ENCODE measurements around a stretch of chr10.

- PRO-cap, result unidirectional peak, minus-strand start at chr10:71878780; unidirectional peak, minus-strand start at chr10:71878828
Observed at GRCh38 chr10:71878358-71879209, 27.5 kb upstream of the PSAP start.

DNA sequence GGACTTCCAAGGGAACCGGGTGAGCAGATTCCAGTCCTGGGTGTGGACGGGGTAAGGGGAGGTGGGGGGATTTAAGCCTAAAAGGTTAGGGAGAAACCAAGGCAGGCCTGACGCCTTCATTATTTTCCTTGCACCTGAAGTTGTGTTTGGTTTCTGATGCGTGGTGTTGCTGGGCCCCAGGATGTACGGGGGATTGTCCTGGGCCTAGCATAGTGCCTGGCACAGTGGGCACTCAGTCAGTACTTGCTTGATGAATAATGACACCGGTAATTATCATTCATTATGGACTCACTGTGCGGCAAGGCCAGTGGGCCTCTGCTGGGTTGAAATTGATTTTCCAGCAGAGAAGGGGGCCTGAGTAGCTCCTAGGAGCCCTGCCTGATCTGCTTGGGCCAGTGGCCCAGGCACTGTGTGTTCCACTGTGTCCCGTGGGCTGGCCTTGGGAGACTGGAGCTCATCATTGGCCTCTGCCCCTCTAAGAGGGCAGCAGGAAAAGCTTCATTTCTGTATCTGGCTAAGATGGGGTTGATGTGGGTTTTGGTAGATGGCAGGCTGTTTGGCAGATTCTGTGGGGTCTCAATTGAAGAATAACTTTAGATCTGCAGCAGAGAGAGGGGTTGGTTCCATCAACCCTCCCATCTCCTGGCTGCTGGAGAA lies 1.4 kb downstream of the CHST3 start:
- PRO-cap, result no peak

GRCh38 chr10:71973336-71974043 lies 9.3 kb downstream of the CHST3 start:
- PRO-cap, result no peak

DNA sequence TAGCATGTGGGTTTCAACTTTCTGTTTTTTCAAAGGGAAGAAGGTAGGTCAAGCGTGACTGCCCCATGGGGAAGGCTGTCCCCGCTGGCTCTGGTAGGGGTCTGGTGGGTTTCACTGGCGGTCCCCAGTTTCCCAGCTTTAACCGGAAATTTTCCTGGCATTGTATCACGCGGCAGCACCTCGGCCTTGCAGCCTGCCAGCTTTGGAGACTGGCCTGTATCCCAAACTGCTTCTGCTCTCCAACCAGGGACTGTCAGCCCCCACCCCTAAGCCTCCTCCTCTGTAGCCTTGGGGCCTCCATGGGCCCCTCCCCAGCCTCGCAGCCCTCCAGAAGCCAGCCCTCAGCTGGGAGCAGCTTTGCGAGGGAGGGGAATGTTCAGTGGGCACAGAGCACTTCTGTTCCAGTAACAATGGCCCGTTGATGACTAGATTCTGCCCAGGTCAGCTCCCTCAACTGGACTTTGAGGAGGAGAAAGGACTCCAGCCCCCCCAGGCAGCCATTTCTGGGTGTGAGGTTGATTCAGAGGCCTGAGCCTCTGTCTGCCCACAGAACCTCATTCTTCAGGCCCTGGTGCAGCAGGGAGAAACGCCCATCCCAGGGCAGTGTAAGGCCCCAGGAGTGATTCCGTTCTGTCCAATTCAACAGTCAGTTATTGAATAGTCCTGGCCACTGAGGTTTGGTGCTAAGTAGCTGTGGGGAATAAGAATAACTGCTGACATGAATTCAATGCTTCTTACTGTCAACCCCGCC lies 17.0 kb downstream of the CHST3 start:
- PRO-cap, result no peak

- PRO-cap, result no peak
Observed at GRCh38 chr10:72011117-72011972, 47.1 kb downstream of the CHST3 start.

DNA sequence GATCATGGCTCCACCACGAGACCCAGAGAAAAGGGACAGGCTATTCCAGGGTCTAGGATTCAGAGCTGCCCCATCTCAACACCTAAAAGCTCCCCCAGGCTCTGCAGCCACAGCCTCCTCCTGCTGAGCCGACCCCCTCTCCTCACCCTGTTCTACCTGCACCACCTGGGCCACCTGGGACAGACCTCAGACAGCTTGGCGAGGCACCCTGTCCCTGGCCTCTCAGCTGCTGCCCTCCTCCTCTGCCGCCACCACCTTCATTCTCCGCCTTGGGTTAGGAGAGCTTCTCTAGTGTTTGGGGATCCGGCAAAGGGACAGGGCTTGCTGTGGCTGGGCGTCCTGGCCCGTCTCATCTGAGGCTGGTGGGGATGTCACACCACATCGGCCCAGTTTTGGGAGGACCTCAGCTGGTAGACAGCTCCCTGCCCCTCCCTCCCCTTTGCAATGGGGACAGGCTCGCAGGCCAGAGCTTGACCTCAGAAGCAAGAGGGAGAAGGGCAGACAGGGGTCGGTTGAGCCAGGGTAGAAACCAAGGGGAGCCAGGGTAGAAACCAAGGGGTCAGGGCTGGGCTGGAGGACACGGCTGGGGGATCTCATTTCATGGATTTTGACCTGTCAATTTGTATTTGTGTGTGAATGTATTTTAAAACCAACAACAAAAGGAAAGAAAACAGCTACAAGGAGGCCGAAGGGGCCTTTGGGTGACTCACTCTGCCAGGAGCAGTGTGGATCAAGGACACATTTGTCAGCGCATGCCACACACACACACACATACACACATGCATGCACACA lies 26.4 kb downstream of the SPOCK2 start:
- PRO-cap, result no peak

GRCh38 chr10:72067628-72068276 lies 20.6 kb downstream of the SPOCK2 start:
- PRO-cap, result no peak

DNA sequence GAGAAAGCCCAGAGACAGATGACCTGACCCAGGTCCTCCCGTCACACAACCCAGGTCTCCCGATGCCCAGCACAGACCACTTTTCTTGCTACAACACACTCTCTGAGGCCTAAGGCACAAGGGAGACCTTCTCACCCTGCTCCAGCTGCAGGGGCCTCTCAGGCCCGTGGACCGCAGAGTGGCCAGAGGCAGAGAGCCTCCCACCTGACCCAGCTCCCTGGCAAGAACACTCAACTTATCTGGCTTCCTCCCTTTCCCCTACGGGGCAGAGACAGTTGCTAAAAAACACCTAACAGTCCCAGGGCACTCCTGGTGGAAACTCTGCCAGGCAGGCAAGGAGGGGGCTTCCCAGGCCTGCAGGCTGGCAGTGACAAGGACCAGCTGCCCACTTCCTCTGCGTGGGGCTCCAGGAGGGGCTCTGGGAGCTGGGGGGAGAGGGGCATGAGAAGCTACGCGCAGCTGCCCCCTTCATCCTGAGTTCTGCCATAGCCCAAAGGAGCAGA lies 14.7 kb downstream of the SPOCK2 start:
- PRO-cap, result no peak

GRCh38 chr10:72085289-72085883 lies 3.0 kb downstream of the SPOCK2 start:
- PRO-cap, result no peak

GRCh38 chr10:72145217-72145972 lies 57.0 kb upstream of the SPOCK2 start:
- PRO-cap, result no peak

DNA sequence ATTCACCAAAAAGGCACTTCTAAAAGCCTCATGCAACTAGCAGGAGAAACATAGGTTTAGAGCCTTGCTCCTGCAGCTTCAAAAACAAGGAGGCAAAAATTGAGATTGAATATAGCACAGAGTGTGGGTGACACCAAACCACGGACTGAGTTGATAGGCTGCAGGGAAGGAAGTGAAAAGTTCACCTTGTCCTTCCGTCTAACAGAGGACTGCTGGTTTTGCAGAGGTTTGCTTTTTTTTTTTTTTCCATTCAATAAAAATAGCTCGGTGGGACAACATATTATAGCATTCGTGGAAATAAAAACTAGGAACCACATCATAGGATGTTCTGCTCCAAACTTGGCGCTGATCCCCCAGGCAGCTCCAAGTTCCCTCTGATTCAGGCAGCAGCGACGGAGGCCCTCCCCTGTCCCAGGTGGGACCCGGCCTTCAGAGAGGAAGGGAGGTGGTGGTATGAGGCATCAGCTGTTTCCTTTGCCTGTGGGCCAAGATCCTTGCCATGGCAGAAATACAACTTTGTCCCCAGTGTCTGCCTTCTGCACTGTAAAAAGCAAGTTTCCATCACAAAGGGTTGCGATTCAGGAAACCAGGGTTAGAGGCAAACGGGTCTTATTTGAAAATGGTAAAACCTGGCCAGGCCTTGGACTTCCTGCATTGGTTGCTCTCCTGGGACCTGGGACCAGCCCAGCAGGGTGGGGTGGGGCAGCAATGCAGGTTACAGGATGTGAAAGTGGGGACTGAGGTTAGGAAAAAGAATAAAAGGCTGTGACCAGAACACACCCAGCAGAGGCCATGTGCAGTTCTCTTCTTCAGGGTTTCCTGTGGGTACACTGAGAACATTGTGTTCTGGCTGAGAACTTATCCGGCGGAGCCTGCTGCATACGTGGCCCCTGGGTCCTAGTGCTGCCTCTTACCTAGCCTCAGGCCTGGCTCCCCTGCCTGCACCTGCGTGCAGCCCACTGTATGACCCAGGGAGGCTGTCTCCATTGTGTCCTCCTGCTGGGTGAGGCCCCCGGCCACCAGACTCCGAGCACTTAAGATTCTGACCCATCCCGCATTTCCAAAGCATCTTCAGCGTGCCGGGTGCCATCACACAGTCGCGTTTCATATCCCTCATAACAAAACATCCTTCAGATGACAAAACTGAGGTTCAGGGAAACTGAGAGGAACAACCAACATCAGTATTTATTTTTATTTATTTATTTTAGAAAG lies 25.2 kb upstream of the DDIT4 start:
- PRO-cap, result bidirectional peak, plus-strand start at position 326 of the sequence, minus-strand start at position 86 of the sequence; bidirectional peak, plus-strand start at position 432 of the sequence, minus-strand start at position 376 of the sequence; bidirectional peak, plus-strand start at position 772 of the sequence, minus-strand start at position 732 of the sequence

DNA sequence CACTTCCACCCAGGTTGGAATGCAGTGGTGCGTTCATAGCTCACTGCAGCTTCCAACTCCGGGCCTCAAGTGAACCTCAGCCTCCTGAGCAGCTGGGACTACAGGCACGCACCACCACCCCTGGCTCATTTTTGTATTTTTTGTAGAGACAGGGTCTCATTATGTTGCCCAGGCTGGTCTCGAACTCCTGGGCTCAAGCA lies 24.5 kb upstream of the DDIT4 start:
- PRO-cap, result no peak

- PRO-cap, result no peak
Observed at GRCh38 chr10:72250644-72251144, 23.0 kb upstream of the DDIT4 start.

- PRO-cap, result bidirectional peak, plus-strand start at chr10:72273078, minus-strand start at chr10:72272856
Observed at GRCh38 chr10:72272517-72273221, 1.1 kb upstream of the DDIT4 start.

GRCh38 chr10:72321637-72322439 lies 32.9 kb downstream of the DNAJB12 start:
- PRO-cap, result no peak

DNA sequence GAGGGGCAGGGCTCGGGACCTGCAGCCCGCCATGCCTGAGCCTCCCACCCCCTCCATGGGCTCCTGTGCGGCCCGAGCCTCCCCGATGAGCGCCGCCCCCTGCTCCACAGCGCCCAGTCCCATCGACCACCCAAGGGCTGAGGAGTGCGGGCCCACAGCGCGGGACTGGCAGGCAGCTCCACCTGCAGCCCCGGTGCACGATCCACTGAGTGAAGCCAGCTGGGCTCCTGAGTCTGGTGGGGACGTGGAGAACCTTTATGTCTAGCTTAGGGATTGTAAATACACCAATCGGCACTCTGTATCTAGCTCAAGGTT lies 28.6 kb downstream of the DNAJB12 start:
- PRO-cap, result no peak

DNA sequence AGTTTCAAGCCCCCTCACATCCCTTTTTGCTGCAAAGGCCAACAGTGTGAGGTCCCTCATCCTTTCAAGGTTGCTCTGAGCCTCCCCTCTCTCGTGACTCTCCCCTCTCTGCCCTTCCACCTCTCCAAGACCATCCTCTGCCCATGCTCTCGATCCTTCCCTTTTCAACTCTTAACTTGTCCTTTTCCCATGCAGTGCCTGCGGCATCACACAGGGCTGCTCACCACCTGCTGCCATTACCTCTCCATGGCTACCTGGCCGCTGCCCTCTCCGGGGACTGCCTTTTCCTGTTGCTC lies 3.4 kb downstream of the DNAJB12 start:
- PRO-cap, result no peak

DNA sequence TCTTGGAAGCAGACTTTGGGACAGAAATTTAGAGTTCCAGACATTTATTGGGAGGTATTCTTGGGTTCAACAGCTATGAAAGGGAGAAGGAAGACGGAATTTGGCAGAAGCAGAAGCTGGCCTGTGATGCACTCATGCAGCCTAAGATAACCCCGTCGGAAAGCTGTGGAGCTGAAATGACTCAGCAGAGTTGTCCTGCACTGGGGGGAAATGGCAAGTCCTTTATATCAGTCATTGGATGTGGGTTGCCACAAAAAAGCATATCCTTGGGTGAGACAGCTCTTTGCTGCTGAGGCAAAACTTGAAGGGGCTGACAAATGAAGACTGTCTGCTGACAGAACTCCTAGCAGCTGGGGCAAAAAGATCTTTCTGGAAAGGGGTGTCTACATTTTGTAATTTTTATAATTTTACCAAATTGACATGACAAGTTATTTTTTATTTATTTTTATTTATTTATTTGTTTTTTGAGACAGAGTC lies 11.6 kb upstream of the MICU1 start:
- PRO-cap, result no peak

DNA sequence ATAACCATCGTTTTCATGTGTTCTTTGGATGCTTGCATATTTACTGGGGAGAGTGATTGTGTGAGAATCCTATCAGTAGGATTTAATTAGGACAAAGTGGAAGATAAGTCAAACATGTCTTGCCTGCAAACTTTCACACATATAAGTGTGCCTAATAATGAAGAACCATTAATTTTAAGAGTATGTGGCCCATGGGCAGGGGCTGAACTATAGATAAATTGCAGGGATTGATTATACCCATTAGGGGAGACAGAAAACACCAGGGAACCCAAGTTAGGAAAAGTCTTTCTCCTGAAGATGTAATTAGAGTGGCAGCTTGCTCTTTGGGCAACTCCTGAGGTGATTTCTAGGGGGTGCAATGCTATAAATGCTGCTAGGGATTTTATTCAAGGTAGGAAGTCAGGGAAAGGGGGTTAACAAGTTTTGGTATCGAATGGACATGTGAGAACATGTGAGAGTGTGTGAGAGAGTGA lies 50.6 kb downstream of the MCU start:
- PRO-cap, result no peak

DNA sequence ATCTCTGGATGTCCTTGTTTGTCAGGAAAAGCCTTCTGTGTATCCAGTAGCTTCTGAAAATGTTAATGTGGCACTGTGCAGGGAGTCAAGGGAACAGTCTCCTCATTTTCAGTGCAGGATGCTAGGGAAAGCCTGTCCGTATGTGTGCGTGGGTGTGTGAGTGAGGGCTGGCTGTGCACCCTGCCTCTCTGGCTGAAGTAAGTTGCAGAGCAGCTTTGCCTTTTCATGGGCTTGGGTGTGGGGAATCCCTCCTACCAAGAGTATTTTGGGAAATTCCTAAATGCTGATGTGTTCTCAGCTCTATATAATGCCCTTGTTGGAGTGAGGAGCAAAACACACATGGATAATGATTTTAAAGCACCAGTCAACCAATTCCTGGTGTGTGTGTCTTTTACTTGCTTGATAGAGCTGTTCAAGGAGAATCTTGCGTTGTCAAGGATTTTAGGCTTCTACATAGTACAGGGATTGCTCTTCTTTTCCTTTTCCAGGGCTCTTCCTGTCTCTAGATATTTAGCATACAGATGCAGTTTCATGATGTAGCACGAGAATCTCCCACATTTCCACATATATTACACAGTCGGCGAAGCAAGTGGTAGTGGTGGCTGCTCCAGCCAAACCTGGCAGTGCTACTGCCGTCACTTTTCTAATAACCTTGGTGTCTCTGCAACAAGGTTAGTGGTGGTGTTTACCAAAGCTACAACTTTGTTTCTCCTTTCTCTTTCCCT lies 92.8 kb downstream of the MCU start:
- PRO-cap, result no peak